ENCODE results near the genes OR2J3, TRIM40 and TRIM15.

GRCh38 chr6:28880523-28881616 lies 42.9 kb downstream of the TRIM27 start:
- PRO-cap, result no peak

- PRO-cap, result no peak
These were observed 22.5 kb downstream of the ZNF311 start for GRCh38 chr6:28982537-28983107.

DNA sequence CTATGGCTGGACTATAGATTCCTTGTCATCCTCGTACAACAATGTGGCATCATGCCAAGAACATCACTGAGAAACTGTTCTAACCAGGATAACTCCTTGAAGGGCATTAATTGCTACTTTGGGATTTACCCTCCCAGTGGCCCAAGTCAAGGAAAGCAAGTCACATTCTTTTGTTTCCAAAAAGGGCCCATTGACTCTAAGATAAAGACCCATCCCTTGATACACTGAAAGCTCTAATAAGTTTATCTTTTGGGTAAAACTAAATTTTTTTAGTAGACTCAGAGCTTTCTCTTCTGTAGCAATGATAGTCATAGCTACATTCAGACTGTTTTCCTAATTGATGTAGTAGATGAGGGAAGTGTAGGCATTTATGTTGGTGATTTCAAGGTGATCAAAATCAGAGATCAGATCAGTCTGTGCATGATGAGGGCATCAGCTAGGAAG lies at the start of gene OR2J3:
Gene OR2J3, plus strand, starts transcription at position 283 of the 444 bp plus-strand sequence.
- PRO-cap, result no peak

DNA sequence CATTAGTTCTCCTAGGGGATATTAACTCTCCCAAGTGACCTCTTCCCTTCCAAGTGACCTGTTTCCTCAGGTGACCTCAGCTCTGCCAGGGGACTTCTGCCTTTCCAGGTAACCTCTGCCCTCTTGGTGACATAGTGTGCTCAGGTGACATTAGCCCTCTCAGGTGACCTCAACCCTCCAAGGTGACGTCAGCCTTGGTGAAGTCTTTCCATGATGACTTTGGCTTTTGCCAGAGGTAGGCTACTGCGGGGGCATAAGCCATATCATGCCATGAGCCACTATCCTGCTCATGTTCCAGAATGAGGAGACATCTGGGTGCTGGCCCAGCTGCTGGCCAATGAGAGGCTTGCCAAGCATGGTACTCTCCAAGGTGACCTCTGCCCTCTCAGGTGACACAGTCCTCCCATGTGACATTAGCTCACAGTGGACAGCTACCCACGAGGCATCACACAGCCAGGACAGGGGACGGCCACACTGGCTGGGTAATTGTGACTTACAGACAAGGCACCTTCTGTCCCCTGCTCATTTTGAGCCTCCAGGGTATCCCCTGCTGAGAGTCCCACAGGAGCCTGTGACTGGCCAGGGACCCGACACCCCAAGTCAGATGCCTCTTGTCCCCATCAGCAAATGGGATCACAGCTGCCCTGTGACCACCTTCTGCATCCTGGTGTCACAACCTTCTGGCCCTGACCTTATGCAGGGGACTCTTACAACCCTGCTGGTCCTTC lies 21.7 kb upstream of the OR2I1P start:
- PRO-cap, result no peak

GRCh38 chr6:29633626-29633970 lies 615 bp upstream of the GABBR1 start:
- PRO-cap, result no peak

GRCh38 chr6:29677062-29677864 lies 3.7 kb downstream of the ZFP57 start:
- PRO-cap, result no peak

DNA sequence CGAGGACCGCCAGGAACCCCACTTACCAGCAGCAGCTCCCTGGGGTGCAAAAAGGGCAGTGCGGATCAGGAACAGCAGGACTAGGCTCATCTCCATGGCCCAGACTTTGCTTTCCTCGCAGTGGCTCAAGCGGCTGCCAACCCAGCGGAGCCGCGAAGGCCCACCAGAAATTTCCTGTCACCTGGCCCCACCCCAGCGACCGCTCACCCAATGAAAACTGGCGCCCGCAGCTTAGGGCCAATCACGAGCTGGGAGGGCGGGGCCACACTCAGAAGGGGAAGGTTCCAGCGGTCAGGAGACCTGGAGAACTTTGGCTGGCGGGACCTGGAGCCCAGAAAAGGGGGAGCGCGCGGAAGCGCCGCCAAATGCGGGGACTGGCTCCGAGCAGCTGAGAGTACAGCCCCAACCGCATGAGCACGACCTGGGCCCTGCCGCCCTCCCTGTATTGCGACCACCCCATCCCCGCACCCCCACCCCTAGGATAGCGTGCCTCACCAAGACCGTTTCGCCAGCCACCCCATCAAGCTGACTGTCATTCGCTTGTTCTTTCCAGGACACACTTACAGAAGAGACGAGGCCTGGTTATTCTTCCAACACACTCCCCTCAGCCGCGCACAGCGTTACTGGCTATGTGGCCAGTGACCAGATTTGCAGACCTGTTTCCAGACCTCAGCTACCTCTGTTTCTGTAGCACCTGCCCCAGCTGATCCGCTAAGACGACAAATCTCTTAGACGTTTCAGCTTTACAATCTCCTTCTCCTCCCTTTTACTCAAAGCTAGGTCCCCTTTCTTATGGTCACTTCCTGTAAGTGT lies 25.8 kb downstream of the HLA-F start:
- PRO-cap, result bidirectional peak, plus-strand start at position 364 of the sequence, minus-strand start at position 143 of the sequence

DNA sequence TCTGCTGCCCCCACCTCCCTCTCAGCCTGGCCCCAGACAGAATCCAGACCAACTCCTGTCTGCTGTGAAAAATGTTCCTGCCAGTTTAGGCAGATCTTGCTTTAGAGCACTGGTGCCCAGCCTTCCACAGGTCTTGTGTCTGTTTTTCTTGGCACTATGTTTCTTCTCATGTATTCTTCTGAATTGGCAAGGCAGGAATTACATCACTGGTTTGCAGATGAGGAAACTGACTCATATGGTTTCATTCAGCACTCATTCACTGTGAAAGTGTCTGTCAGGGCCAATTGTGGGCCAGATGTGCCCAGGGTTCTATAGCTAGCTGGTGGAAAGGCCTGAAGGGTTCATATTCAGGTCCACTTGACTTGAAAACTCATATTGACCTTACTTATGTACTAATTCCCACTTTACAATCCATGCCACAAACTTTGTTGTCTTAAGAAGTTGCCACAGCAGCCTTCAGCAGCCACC lies 40.4 kb downstream of the HLA-F start:
- PRO-cap, result unidirectional peak, minus-strand start at position 135 of the sequence; bidirectional peak, plus-strand start at position 305 of the sequence, minus-strand start at position 135 of the sequence

DNA sequence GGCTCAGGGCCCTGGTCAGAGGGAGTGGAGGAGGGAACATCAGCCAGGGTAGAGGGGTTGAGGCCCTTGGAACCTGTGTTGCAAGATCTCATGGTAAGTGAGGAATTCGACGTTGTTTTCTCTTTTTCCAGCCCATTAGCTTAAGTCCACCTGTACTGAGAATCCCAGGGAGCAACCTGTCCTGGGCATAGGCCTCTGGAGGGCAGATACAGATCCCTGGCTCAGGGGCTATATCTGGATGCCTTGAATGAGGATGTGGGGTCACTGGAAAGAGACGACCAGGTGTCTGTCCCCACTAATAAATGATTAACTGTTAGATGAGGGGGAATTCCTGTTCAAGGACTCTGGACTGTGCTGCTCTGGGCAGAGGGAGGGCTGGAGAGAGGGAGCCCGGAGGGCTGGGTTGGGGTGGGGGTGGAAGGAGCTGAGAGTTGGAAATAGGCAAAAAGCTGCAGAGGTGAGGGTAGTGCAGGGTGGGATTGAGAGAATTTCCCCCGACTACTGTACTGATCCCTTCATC lies 34.3 kb upstream of the HLA-A start:
- PRO-cap, result no peak

GRCh38 chr6:29925731-29926395 lies 16.5 kb upstream of the HLA-A start:
- PRO-cap, result bidirectional peak, plus-strand start at chr6:29926437, minus-strand start at chr6:29926303

DNA sequence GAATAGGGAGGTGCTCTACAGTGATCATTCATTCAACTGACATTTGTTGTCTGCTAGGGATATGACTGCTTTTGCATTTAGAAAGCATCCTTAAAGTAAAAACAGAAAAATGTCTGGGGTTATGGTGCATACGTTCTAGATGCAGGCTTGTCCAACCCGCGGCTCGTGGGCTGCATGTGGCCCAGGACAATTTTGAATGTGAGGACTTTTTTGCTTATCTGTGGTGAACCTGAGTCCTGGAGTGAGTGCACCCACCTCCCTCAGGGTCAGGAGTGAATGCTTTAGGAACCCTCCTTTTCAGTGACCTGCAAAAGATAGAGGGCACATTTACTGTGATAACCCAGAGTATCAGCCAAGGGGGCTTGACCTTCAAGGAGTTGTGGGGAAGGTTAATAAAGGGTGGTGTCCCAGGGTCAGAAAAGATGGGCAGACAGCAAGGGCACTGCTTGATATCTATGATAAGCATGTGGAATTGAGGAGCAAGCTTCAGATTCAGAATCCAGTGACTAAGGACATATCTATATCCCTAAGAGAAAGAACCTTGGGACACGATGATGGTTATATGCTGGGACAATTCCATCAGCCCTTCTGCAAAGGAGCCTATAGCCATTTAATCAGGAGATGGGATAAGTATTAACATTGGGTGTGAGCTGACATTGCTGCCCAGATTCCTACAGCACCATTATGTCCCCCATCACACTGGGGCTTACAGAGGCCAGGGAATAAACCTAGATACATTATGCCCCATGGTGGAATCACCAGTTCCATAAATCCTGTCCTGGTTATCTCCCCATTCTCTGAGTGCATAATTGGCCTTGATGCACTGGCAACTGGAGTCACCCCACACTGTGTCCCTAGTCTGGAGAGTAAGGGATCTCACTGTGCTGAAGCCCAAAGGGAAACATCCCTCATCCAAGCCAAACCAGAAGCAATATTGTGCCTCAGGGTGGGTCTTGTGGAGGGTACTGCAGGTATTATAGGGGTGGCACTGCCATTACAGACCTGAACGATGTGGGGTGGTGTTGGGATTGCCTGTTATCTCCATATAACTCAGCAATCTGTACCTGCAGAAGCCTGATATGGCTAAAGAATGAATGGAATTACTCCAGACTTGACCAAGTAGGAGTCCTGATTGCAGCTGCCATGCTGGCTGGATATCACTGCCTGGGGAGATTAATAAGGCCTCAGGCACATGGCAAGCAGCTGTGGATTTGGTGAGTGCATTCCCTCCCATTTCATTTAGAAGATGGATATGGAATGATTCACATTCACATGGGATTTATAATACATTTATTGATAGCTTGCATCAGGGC lies 4.7 kb downstream of the HLA-A start:
- PRO-cap, result no peak

- PRO-cap, result unidirectional peak, minus-strand start at chr6:29966148
These were observed 23.7 kb downstream of the HLA-A start for GRCh38 chr6:29965757-29966673.

- PRO-cap, result bidirectional peak, plus-strand start at chr6:29976388, minus-strand start at chr6:29976275
These were observed 33.8 kb downstream of the HLA-A start for GRCh38 chr6:29976107-29976524.

GRCh38 chr6:30110921-30112113 lies 1.6 kb downstream of the TRIM31 start:
- PRO-cap, result no peak

DNA sequence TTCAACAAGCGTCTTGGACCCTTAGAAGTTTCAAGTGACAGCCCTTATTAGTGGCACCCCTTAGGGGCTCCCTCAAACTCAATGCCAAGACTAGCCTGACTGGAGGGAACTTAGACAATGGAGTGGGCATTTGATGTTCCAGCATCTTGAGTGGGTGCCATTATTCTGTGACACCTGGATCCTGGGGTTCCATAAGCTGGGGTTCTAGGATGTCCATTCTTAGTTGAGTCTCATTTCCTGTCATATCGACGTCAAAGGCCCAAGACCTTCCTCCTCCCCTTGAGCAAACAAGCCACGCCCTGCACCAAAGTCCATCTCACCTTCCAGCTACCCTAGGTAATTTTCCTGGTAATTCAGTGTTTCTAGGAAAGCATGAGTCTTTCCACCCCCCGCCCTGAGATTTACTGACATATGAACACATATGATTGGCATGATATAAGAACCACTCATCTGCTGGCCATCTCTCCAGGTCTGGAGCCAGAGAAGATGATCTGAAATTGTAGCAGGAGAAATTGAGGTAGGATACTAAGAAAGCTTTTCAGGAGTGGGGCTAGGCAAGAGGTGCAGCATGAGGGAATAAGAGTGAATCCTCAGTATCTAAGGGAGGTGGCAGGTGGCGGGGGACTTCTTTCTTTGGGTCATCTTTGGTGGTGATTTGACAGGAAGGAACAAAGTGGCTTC lies at the start of gene TRIM40:
Gene TRIM40, plus strand, starts transcription at position 468 of the 681 bp plus-strand sequence.
- PRO-cap, result no peak

- PRO-cap, result no peak
These were observed 6.3 kb downstream of the TRIM10 start for GRCh38 chr6:30154696-30155128.

DNA sequence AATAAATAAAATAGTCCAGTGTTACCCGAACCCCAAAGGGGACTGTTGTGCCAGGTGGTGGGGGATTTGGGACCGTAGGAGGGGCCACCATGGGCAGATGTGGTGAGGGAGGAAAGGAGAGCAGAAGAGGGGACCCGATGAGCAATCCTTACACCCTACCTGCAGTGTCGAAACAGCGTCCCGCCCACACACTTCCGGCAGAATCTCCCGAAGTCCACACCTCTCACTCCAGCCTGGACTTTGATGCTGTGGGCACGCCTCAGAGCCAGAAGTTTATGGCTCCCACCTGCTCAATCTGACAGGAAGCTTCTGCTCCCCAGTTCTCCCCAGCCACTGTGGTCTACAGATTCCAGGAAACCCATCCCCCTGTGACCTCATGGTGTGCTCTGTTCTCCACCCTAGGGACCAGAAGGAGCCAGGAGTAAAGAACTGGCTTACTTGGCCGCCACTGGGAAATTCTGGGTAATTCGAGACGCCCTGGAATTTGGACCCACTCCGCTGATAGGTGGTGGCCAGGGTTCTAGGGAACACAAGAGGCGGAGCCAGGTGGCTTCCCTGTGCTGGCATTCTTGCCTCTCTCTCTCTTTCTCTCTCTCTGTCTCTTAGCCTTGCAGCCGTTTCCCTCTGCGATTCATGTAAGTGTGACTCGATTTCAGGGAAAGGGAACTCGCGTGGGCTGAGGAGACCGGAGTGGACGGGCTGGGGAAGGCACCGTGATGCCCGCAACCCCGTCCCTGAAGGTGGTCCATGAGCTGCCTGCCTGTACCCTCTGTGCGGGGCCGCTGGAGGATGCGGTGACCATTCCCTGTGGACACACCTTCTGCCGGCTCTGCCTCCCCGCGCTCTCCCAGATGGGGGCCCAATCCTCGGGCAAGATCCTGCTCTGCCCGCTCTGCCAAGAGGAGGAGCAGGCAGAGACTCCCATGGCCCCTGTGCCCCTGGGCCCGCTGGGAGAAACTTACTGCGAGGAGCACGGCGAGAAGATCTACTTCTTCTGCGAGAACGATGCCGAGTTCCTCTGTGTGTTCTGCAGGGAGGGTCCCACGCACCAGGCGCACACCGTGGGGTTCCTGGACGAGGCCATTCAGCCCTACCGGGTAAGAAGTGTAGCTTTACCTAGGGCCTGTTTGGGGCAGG lies at the start of gene TRIM15:
Gene TRIM15, plus strand, starts transcription at position 578 of the 1,137 bp plus-strand sequence.
- PRO-cap, result no peak

GRCh38 chr6:30185546-30186775 lies 22.6 kb downstream of the TRIM15 start:
- PRO-cap, result no peak

DNA sequence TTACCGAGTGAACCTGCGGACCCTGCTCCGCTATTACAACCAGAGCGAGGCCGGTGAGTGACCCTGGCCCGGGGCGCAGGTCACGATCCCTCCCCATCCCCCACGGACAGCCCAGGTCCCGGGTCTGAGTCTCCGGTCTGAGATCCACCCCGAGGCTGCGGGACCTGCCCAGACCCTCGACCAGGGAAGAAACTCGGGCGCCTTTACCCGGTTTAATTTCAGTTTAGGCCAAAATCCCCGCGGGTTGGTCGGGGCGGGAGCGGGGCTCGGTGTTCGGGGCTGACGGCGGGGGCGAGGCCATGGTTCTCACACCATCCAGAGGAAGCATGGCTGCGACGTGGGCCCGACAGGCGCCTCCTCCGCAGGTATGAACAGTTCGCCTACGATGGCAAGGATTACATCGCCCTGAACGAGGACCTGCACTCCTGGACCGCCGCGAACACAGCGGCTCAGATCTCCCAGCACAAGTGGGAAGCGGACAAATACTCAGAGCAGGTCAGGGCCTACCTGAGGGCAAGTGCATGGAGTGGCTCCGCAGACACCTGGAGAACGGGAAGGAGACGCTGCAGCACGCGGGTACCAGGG lies 46.9 kb upstream of the TRIM26 start:
- PRO-cap, result unidirectional peak, minus-strand start at position 161 of the sequence

DNA sequence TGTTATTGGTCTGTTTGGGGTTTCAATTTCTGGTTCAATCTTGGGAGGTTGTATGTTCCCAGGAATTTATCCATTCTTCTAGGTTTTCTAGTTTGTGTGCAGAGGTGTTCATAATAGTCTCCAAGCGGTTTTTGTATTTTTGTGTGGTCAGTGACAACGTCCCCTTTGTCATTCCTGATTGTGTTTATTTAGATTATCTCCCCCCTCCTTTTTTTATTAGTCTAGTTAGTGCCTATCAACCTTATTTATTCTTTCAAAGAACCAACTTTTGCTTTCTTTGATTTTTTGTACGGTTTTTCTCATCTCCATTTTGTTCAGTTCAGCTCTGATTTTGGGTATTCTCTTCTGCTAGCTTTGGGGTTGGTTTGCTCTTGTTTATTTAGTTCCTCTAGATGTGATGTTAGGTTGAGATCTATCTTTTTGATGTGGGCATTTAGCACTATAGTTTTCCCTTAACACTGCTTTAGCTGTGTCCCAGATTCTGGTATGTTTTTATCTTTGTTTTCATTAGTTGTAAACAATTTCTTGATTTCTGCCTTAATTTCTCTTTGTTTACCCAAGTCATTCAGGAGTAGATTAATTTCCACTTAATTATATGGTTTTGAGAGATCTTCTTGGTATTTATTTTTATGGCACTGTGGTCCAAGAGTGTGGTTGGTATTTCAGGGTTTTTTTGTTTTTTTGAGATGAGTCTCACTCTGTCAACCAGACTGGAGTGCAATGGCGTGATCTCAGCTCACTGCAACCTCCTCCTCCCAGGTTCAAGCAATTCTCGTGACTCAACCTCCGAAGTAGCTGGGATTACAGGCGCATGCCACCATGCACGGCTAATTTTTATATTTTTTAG lies 26.2 kb upstream of the TRIM39 start:
- PRO-cap, result no peak